GM23338 (cell line): ENCODE measurements around a stretch of chr17.

GRCh38 chr17:44212968-44213790 lies 6.3 kb downstream of the UBTF start:
- PRO-cap = no peak
- RAMPAGE, long total RNA = no peak

DNA sequence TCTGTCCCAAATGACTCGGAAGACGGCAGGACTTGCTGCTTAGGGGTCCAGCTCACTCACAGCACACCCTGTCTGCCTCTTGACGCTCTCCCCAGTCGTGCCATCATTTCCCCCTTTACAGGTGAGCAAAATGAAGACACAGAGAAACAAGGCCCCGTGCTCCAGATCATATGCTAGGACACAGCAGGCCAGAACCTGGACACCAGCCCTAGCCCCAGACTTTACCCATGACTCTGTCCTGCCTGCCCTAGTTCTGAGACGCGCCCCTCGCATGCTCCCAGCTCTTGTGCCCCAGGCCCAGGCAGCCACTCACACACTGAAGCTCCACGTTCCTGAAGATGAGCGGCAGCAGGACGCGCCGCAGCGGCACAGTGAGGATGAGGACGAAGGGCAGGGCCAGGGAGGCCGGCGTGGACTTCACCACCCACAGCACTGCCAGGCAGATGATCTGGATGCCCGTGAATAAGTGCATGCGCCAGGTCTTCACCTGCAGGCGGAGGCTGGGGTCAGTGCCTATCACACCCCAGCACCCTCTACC lies 17.0 kb downstream of the SLC4A1 start:
- PRO-cap = no peak
- RAMPAGE, long total RNA = no peak

- PRO-cap = unidirectional peak, plus-strand start at chr17:44324092
- RAMPAGE, long total RNA = no peak
Measured at GRCh38 chr17:44323706-44324160, 890 bp downstream of the SLC25A39 start.

DNA sequence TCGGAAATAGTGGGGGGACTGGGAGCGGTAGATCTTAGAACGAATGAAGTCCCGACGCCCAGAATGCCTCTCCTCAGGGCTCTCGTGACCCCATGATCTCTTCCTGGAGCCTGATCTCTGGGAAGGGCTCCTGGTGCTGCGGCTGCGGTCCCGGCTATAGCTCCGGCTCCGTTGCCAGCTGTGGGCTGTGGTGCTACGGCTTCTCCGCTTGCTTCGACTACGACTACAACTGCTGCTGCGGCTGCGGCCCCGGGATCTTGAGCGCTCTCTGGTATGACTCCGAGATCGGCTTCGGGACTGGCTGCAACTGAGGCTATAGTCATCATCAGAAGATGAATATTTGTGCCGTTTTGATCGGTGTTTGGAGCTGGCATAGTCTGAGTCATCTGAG lies 9.5 kb upstream of the ITGA2B start:
- PRO-cap = no peak
- RAMPAGE, long total RNA = no peak

DNA sequence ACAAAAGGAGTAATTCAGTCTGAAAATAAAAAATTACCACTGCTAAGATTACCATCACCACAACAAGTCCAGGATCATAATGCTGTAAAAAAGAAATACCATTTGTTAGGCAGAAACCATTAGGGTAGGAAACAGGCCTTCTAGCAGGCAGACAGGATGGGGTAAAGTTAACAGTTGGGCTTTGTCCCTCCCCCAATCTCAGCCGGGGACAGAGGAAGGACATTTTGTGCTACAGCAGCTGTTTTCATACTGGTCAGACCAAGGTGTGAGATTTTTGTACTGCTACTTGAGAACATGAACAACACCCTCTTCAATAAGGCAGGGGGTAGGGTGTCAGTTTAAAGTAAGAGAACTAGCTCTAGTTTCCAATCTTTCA lies 49.2 kb upstream of the ITGA2B start:
- PRO-cap = no peak
- RAMPAGE, long total RNA = no peak

DNA sequence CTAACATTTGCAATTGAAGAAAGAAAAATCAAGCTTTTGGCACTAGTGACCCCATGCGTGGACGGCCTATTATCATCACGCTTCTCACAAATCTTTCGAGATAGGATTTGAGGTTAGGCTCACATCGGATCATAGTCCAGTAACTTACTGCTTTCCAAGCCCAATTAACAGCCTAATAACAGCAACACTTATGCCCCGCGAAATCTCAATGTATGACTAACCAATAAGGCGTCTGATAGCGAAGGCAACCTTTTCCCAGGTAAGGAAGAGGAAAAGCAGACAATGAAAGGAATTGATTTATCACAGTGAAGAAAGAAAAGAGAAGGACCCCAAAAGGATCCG lies 674 bp downstream of the GPATCH8 start:
- PRO-cap = bidirectional peak, plus-strand start outside the sequence, minus-strand start at position 132 of the sequence
- RAMPAGE, long total RNA = no peak

- PRO-cap = unidirectional peak, plus-strand start at chr17:44627937
- RAMPAGE, long total RNA = no peak
Measured at GRCh38 chr17:44627681-44628119, 28.6 kb upstream of the MEIOC start.

DNA sequence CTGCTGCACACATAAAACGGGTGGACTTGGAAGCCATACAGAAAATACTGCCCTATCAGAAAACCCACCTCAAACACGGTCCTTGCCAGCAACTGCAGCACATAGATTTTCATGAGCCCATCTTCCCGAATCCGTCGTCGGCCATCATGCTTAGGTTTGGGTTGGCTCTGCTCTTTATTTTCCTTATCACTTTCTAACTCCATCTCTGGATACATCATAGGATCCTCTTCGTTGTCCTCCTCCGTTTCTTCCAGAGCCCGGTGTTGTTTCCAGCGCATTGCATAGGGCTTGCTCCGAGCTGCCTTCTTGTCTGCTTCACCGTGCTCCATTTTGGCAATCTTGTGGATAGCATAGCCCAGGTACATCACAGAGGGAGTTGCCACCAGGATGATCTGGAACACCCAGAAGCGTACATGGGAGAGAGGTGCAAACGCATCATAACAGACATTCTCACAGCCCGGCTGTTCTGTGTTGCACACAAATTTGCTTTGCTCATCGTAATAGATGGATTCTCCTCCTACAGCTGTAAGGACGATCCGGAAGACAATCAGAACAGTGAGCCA lies 24.8 kb downstream of the GJC1 start:
- PRO-cap = no peak
- RAMPAGE, long total RNA = no peak

GRCh38 chr17:44921075-44921814 lies 5.9 kb upstream of the GFAP start:
- PRO-cap = no peak
- RAMPAGE, long total RNA = no peak

- PRO-cap = unidirectional peak, plus-strand start at chr17:44969553
- RAMPAGE, long total RNA = no peak
Measured at GRCh38 chr17:44969457-44969853, 1.4 kb upstream of the C1QL1 start.

GRCh38 chr17:45038714-45039190 lies 12.7 kb downstream of the DCAKD start:
- PRO-cap = no peak
- RAMPAGE, long total RNA = no peak

DNA sequence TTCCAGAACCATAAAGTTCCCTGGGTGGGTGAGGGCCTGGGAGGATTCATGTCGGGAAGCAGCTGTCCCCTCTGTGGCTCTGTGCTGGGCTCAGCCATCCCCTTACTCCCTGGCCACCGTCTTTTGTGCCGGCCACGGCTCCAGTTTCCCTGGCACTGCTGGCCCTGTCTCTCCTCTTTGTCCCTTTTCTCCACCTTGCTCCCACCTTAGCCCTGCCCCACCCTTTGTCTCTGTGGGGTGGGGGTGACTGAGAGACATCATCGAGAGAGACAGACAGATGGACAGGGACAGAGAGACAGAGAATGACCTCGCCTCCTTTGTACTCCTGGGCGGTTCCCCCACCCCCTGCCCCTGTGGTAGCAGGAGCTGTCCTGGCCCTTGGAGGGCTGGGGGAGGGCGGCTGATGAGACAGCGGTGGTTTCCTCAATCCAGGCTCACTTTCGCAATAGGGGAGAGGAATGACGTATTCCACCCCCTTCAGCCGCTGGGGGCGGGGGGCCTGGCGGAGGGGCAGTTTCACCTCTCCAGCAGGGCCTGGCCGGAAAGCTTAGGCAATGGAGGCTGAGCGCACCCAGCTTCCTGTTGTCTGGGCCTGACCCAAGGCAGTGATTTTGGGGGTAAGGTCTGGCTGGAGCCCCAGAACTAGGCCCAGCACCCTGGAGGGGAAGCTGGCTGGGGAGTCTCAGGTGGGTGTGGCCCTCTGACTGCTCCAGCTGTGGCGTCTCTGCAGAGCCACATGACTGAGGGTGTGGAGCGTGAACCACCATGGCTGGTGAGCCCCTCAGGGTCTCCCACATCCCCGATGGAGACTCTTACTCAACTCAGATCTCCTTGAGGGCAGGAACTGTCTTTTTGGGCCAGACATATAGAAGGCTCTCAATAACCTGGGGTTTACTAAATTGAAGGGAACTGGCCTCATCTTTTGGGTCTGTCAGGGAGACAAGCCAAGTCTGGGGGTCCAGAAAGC lies 7.3 kb downstream of the FMNL1 start:
- PRO-cap = no peak
- RAMPAGE, long total RNA = no peak

DNA sequence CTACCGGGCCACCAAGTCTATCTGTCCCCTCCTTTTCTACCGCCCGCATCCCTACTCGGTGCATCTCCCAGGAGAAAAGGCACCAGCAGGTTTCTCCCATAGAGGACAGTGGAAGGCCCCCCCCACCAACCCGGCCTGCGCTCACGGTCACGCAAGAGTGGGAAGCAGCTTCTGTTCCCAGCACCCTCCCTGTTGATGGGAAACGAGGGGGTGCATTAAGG lies 26.8 kb upstream of the SPATA32 start:
- PRO-cap = no peak
- RAMPAGE, long total RNA = no peak

DNA sequence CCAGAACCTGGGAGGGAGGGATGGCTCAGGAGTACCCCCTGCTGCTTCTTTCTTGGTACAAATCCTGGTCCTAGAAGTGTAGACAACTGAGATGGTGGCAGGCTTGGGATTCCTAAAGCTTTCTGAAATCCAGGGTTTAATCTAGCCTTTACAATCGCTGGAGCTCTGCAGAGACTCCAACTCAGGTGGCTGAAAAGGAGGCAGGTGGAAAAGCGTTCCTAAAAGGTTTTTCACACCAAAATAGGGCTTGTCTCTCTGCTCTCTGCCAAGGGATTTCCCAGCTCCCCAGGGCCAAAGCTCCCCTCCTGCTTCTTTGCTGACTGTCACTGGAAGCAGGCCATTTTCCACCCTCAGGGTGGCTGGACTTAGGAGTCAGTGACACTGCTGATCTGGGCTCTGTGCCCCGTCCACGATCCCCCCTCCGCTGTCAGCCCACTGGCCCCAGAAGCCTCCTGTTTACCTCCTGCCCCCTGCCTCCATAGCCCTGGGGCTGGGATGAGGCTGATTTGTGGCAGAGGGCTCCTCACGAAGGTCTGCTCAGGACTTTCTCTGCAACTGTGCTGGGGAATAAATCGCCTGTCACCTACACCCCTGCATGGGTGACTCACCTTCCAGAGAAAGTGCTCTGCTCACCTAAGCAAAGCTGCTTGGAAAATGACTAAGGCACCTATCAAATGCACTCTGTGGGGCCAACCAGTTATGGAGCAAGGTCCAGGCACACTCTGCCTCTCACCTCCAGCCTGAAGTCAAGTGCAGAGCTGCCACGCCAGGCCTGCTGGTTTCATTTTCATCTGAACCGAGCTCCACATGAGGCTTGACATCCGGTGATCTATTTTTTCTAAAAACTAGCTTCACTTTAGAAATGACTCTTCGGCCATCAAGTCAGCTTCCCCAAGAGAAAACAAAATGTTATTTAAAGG lies 5.0 kb downstream of the MAP3K14 start:
- PRO-cap = no peak
- RAMPAGE, long total RNA = no peak

DNA sequence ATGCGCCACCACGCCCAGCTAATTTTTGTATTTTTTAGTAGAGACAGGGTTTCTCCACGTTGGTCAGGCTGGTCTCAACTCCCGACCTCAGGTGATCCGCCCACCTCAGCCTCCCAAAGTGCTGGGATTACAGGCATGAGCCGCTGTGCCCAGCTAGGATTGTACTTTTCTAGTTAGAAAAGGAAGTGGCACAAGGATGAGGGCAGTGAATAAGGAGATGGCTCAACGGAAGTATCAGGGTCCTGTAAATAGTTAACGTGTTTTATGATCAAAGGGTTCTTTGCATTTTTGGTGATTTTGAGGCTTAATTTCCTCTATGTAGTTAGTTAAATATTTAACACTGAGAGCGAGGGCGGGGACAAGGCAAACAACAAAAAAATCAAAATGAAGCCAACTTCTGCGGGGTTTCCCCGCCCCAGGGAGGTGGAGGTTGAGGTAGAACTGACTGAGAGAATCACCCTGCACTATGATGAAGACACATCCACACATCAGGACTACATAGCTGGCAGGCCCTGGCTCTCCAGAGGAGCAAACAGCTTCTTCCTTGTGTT lies 15.3 kb upstream of the ARHGAP27 start:
- PRO-cap = no peak
- RAMPAGE, long total RNA = no peak

DNA sequence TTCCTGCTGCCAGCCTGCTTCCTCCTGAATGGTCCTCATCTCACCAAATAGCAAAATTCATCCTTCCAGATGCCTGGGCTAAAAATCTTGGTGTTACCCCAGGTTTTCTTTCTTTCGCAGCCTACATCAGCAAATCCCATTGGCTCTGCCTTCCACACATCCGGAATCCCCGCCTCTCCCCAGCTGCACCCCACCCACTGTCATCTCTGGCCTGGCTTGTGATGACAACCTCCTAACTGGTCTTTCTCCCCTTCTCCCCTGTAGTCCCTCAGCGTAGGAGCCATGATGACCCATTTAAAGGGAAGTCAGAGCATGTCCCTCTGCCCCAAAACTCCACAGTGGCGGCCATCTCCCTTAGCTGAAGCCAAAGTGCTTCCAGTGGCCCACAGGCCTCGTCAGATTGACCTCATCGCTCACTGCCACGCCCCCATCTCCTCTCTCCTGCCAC lies 22.9 kb upstream of the ARHGAP27 start:
- PRO-cap = no peak
- RAMPAGE, long total RNA = no peak

DNA sequence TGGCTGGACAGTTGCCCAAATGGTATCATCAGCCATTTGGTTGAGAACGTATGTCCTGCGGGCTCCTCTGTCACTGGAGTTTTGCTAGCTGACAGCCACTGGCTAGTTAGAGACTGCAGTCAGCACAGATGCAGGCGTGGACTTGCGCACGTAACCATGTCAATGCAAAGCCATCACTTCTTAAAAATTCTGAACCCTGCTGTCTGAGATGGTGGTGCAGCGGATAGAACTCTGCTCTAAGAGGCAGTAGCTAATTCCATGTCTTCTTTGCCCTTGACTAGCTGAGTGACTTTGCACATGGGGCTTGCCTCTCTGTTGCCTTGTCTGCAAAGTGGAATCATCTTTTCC lies 40.1 kb downstream of the MAPT start:
- PRO-cap = no peak
- RAMPAGE, long total RNA = no peak

- PRO-cap = no peak
- RAMPAGE, long total RNA = no peak
Measured at GRCh38 chr17:46030083-46030920, 31.3 kb downstream of the STH start.

DNA sequence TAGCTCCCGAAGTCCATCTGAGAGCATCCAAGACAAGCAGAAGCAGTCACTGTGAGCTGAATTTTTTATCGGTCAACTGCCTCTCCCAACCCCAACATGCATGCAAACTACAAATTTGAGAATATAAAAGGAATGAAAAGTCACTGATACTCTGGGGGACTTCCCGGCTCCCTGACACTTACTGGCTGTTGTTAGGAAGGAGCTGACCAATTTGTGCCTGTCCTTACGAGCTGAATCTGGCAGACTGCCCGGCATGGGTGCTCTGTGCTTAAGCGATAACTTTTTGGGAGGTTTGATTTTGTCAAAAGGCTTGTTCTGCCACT lies 40.4 kb downstream of the STH start:
- PRO-cap = no peak
- RAMPAGE, long total RNA = no peak

DNA sequence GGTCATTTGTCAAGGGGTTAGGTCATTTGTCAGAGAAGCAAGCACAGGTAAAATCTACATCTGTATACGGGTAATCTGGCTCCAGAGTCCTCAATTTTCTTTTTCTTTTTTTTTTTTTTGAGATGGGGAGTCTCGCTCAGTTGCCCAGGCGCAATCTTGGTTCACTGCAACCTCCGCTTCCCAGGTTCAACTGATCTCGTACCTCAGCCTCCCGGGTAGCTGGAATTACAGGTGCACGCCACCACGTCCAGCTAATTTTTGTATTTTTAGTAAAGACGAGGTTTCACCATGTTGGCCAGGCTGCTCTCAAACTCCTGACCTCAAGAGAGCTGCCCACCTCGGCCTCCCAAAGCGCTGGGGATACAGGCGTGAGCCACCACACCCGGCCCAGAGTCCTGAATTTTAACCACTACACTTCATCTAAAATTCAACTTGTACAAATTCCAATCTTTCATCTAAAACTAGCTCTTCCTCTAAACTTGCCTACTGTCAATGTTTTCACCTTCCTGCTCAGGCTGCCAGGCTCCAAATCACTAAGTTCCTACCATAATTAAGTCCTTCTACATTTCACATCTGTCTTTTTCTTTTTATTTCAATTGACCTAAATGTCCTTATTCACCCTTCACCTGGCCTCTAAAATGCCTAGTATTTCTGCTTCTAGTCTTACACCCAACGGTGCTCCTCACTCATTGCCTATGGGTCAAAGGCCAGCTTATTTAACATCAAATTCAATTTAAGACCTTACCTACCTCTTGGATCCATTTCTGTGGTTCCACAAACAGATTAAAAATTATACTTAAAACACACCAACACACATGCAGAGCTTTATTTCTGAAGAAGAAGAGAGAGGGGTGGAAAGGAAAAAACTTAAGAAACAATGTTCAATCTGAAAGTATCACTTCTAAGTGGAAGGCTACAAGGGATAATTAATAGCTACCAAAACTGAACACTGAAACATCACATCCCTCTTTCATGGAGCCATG lies 73.7 kb downstream of the KANSL1 start:
- PRO-cap = no peak
- RAMPAGE, long total RNA = no peak